Cerebellum (tissue), 5 donors: ENCODE results near the gene AQP12B.

- PRO-cap, 3 experiments, result no peak in any of the 3 experiments
- RAMPAGE, long total RNA, result no peak
Measured at GRCh38 chr2:238991605-238991954, 143.7 kb downstream of the TWIST2 start.

DNA sequence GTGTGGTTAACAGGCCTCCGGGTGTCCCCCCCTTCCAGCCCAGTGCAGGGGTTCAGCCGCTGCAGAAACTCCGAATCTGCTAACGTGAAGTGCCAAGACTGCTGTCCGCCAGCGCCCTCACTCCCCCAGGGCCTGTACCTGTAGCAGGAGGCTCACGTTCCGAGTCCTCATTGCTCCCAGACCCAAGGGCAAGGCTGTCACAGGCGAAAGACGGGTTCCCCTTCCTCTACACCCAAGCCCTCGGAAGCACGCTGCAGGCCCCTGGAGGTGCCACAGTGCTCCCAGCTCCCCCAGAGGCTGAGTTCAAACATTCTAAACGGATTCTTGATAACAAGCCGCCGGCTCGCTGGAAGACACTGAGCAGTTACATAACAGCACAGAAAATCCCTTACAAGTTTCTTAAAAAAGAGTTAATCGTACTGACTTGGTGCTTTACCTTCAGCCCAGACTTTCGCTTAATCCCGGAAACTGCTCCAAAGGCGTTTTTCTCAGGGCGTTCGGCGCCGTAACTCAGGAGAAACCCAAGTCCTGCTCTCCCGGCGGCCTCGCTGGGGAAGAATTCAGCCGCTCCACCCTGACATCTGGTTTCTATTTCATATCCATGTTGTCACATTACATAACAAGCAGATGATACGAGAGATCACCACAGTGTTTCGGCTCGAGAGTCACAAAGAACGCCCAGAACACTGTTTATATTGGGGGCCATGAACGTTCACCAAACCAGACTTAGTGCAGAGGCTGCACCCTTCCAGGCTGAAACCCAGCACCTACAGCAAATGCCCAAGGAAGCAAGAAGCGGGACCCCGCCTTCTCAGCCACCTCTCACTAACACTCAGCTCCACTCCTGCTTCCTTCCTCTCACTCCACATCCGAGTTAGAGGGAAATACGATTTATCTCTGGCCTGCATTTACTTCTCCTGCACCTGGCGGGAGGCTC, 91.9 kb downstream of the HDAC4 start:
- PRO-cap, 3 experiments, result no peak in any of the 3 experiments
- RAMPAGE, long total RNA, result no peak

- PRO-cap, 3 experiments, result no peak in any of the 3 experiments
- RAMPAGE, long total RNA, result no peak
Measured at GRCh38 chr2:239380726-239381342, 20.0 kb downstream of the HDAC4 start.

GRCh38 chr2:239381562-239382289, 19.1 kb downstream of the HDAC4 start:
- PRO-cap, 3 experiments, result no peak in any of the 3 experiments
- RAMPAGE, long total RNA, result no peak

DNA sequence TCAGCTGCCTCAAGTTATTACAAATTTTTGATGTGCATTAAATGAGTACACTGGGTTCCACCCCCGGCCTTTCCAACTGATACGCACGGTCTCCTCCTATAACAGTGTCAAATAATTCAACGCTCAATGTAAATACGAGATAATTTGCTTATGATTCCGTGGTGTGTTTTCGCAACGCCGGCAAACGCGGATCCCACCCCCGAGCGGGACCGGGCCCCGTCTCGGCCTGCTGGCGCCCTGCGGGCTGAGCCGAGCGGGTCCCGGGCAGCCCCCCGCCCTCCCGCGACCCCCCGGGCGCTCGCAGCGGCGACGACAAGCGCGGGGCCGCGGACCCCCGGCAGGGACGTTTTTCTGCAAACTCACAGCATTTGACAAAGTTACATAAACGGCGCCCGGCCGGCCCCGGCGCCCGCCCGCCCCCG, 882 bp downstream of the HDAC4 start:
- PRO-cap, 3 experiments, result no peak in any of the 3 experiments
- RAMPAGE, long total RNA, result no peak

- PRO-cap, 3 experiments, result peak in 3 of 3 experiments; most common plus-strand start chr2:239401730 (in 2); most common minus-strand start chr2:239401646 (in 3)
- RAMPAGE, long total RNA, result no peak
Measured at GRCh38 chr2:239401488-239402285, 867 bp upstream of the HDAC4 start.

- PRO-cap, 3 experiments, result no peak in any of the 3 experiments
- RAMPAGE, long total RNA, result no peak
Measured at GRCh38 chr2:239444306-239444605, 43.4 kb upstream of the HDAC4 start.

DNA sequence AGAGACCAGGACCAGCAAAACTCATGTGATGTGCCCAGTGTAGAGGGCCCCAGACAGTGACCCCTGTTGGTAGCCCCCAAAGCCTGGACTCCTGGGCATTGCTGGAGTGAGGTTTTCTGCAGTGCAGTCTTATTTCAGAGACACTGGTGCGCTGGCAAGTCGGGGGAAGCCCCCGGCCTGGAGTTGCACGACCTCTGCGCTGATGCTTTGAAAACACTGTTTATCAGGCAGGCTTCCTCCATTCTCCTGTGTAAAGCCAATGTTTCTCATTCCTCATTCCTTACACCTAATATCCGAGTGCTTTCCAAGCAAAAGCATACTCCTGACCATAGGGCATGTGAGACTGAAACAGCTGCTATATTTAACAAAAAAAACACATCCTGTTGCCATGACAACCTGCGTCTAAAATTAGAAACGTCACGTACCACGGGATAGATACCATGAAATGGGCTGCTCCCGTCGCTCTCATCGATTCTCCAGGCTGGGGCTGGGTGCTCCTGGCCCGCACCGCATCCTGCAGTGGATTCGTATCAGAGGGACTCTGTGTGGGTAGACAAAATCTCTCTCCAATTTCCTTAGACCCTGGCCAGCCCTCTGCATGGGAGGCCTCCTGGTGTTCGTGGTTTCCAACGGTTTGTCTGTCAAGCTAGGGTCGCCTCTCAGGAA, 268.4 kb downstream of the NDUFA10 start:
- PRO-cap, 3 experiments, result no peak in any of the 3 experiments
- RAMPAGE, long total RNA, result no peak

GRCh38 chr2:239937195-239937582, 88.0 kb downstream of the NDUFA10 start:
- PRO-cap, 3 experiments, result no peak in any of the 3 experiments
- RAMPAGE, long total RNA, result no peak

- PRO-cap, 3 experiments, result no peak in any of the 3 experiments
- RAMPAGE, long total RNA, result no peak
Measured at GRCh38 chr2:239938476-239938965, 86.6 kb downstream of the NDUFA10 start.

DNA sequence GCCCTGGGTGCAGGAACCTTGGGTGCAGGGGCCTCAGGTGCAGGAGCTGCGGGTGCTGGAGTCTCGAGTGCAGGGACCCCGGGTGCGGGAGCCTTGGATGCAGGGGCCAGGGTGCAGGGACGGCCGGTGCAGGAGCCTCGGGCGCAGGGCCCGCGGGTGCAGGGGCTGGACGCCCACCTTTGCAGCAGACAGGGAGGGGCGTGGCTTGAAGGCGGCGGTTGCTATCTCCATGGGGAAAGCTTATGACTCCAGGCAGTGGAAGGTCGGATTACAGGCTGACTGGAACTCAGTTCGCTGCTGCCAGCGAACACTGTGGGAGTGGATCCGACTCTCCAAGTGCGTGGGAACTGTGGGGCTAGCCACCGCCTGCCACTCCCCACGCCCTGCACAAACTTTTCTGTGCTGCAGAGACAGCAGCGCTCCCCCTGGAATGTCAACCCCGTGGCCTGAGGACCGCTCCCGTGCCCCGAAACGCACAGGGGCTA, 40.3 kb downstream of the COPS9 start:
- PRO-cap, 3 experiments, result no peak in any of the 3 experiments
- RAMPAGE, long total RNA, result no peak

- PRO-cap, 3 experiments, result no peak in any of the 3 experiments
- RAMPAGE, long total RNA, result no peak
Measured at GRCh38 chr2:240236302-240236928, 96.0 kb upstream of the OTOS start.

GRCh38 chr2:240249569-240250580, 109.4 kb upstream of the OTOS start:
- PRO-cap, 3 experiments, result no peak in any of the 3 experiments
- RAMPAGE, long total RNA, result no peak

GRCh38 chr2:240558594-240559406, 1.0 kb upstream of the ANKMY1 start:
- PRO-cap, 3 experiments, result no peak in any of the 3 experiments
- RAMPAGE, long total RNA, result no peak

GRCh38 chr2:240564827-240565210, 3.5 kb upstream of the RNPEPL1 start:
- PRO-cap, 3 experiments, result no peak in any of the 3 experiments
- RAMPAGE, long total RNA, result no peak

GRCh38 chr2:240619448-240620197, 5.7 kb upstream of the GPR35 start:
- PRO-cap, 3 experiments, result no peak in any of the 3 experiments
- RAMPAGE, long total RNA, result no peak

DNA sequence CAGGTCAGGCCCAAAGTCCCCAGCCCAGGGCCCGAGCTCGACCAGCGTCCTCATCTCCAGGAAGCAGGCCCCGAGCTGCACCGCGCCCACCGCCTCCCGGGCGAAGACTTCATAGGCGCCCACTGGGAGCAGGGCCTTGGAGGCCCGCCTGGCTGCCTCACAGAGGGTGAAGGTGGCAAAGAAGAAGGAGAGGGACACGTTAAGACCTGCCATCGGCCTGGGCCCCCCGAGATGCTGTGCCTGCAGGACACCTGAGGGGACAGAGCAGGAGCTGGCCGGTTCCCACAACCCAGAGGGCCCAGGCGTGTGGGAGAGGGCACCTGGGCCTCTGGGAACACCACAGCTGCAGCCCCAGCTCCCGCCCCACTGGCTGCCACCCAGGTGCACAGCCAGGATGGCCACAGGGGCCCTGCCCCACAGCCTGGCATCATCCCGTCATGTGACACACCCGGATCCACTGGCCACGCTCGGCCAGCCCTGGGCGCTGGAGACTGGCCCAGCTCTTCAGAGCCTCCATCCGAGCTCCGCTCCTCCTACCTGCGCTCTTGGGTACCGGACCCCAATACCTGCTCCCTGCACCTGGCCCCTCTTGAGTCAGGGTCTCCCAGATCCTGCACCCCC, at the start of gene AQP12B:
Gene AQP12B, minus strand, starts transcription at position 261 of the 621 bp plus-strand sequence.
- PRO-cap, 3 experiments, result no peak in any of the 3 experiments
- RAMPAGE, long total RNA, result no peak

- PRO-cap, 3 experiments, result no peak in any of the 3 experiments
- RAMPAGE, long total RNA, result no peak
Measured at GRCh38 chr2:240793977-240794818, 25.8 kb downstream of the KIF1A start.

GRCh38 chr2:240889841-240890249, 6.1 kb downstream of the MAB21L4 start:
- PRO-cap, 3 experiments, result no peak in any of the 3 experiments
- RAMPAGE, long total RNA, result no peak

GRCh38 chr2:241006206-241006542, 7.8 kb downstream of the SNED1 start:
- PRO-cap, 3 experiments, result no peak in any of the 3 experiments
- RAMPAGE, long total RNA, result no peak